ENCODE results near the genes GCLC and KIAA1586.

GRCh38 chr6:53539659-53540117, 5.2 kb downstream of the GCLC start:
- PRO-cap = no peak

- PRO-cap = bidirectional peak, plus-strand start at chr6:53545239, minus-strand start at chr6:53545101
Observed at GRCh38 chr6:53544934-53545606, at the start of gene GCLC. Gene GCLC, minus strand, starts transcription at chr6:53545101.

DNA sequence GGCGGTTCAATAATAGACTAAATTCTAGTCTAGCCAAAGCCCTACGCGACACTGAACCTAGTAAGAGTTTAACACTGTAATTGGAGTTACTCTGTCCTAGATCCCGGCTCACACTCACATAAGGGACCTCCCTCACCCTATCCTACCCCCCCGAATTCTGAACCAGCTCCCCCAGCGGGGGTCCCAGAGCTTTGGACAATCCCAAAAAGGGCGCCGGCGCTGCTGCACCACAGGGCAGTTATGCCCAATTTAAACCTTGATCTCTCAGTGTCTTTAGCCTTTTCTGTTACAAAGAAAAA, 2.4 kb upstream of the GCLC start:
- PRO-cap = no peak

- PRO-cap = no peak
Observed at GRCh38 chr6:53635367-53635896, 30.1 kb downstream of the KLHL31 start.

GRCh38 chr6:53734409-53735035, 60.3 kb upstream of the LRRC1 start:
- PRO-cap = no peak

- PRO-cap = no peak
Observed at GRCh38 chr6:53792681-53793162, 2.1 kb upstream of the LRRC1 start.

GRCh38 chr6:54085491-54086002, 25.7 kb upstream of the MLIP start:
- PRO-cap = no peak

DNA sequence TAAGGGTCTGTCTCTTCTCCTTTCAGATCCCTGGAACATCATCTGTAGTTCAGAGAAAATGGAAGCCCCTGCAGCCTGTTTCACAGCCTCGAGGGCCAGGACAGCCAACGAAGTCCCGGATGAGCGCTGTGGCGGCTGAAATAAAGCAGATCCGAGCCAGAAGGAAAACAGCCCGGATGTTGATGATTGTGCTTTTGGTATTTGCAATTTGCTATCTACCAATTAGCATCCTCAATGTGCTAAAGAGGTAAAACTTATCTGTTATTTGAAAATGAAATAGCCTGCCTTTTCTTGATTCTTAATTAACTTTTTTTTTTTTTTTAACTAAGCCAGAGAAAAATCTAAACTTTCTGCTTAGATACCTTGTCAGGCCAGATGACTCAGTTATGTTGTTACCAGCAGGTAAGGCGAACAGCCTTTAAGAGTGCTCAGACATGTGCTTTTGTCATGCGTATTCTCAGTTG, 49.9 kb upstream of the GFRAL start:
- PRO-cap = no peak

DNA sequence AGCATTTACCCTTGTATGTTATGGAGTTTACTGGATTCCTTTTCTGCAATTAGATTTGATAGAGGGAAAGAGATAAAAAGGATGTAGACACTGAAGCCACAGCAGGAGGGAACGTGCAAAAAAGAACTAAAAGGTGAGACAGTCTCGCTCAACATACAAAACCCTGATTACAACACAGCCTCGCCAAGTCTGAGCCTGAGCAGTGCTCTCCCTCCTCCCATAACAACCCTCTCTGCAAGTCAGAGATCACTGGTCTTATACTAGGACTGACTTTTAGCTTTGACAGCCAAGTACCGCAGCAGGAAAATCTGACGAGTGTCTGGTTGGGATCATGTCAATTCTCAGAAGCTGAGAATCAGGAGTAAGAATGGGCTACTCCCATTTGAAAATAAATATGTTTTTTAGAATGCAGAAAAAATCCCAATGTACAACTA, 118.7 kb upstream of the COL21A1 start:
- PRO-cap = no peak

DNA sequence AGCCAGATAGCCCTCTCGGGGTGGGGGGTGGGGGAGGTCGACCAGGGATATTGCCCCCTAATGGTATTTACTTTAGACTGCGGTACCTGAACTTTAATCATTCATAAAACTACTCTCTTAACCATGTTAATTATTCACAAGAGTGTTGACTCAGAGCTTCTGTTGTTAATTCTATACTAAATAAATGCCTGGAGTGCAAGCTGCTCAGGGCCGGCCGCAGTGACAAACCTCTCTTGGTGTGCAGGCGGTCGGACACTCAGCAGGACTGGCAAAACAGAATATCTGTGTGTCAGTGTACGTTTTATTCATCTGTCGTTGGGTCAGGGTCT, 152.4 kb upstream of the COL21A1 start:
- PRO-cap = no peak

DNA sequence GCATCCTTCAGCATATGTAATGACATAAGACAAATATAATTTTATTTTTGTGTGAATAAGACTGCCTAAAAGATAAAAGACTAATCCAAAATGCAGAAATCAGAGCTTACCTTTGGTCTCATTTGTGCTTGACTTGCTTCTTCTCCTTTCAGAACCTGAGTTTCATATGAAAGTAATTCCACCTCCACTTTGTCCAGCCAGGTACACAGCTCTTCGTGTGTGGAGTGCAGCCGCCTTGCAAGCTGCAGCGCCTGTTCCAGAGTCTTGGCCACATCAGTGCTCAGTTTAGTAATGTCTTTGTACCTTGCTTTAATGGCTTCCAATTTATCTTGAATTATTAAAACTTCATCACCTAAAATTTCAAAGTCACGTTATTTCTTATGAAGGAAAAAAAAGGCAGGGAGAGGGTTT, 280.0 kb upstream of the COL21A1 start:
- PRO-cap = no peak

GRCh38 chr6:56542281-56543133, 295.1 kb upstream of the COL21A1 start:
- PRO-cap = bidirectional peak, plus-strand start at chr6:56542499, minus-strand start at chr6:56542389; bidirectional peak, plus-strand start at chr6:56542999, minus-strand start at chr6:56542884

DNA sequence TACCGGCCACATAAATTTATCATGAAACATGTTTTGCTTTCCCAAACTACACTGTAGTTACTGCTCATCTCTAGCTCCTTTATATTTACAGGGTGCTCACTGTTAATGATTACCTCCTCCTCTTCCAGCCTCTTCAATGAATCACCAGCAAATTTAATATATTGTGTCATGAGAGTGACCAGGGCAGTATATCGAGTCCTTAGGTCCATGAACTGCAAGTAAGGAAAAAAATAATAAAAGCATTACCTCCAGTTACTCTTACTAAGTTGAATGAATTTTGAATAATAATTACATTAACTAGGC, 330.3 kb downstream of the DST start:
- PRO-cap = no peak

GRCh38 chr6:57046103-57046883, at the start of gene KIAA1586:
Gene KIAA1586, plus strand, starts transcription at chr6:57046693.
- PRO-cap = bidirectional peak, plus-strand start at chr6:57046541, minus-strand start at chr6:57046455; bidirectional peak, plus-strand start at chr6:57046681, minus-strand start at chr6:57046581

GRCh38 chr6:57100711-57101488, 10.9 kb downstream of the ZNF451 start:
- PRO-cap = no peak

DNA sequence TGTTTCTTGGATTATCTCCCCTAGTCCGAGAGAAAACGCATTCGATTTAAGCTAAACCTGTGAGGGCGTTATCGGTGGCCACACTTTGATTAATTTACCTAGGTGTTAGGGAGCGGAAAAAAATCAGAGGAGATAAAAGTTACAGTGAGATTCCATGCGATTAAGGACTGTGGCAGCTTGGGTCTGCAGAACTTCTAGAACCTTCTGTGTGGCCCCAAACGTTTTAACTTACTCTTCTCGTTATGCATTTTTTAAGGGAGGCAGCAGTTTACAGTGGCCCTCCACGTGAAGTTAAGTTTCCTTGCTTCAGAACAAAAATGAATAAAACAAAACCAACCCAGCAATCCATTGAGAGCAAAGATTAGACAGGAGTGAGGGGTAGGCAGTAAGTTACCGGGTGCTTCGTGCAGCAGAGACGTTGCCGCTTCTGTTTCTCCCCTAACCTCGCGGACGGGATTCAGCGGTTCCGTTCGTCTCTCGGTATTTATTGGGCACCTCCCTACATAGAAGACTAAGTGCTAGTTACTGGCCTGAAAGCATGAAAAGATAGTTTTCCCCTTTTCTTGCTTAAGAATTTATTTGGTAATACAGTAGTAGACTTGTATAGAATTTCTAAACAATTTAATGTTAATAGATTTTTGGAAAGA, 979 bp downstream of the BAG2 start:
- PRO-cap = no peak

- PRO-cap = no peak
Observed at GRCh38 chr6:57263230-57263924, 41.3 kb upstream of the RAB23 start.

DNA sequence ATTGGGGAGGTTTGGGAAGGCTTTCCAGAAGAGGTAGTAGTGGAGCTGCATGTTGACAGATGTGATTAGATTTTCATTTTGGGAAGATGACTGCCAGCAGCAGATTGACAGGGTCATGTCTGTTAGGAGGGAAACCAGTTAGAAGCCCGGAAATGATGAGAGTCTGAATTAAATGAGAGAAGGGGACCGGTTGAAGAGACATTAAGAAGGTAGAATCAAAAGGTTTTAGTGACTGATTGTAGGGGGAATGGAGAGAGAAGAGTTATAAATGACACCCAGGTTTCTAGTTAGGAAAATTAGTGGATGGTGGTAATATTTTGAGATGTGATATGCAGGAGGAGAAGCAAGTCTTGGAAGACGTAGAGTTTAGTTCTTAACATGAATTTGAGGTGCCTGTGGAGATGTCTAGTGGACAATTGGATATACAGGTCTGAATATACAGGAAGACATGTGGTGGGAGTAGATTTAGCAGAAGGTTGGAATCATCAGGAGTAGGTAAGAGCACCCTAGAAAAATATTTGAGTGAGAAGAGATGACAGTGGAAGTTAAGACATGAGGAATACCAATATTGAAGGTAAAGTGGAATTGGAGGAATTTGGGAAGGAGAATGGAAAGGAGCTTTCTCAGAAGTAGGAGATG, 3.6 kb downstream of the PRIM2 start:
- PRO-cap = no peak

- PRO-cap = no peak
Observed at GRCh38 chr6:57822911-57823141, 505.4 kb downstream of the PRIM2 start.

GRCh38 chr6:60622108-60622532, 1663.9 kb downstream of the KHDRBS2 start:
- PRO-cap = no peak

Measured in gallbladder (tissue), 1 donor.